Type B pancreatic cell (in vitro differentiated cells): ENCODE measurements around a stretch of chr5.

DNA sequence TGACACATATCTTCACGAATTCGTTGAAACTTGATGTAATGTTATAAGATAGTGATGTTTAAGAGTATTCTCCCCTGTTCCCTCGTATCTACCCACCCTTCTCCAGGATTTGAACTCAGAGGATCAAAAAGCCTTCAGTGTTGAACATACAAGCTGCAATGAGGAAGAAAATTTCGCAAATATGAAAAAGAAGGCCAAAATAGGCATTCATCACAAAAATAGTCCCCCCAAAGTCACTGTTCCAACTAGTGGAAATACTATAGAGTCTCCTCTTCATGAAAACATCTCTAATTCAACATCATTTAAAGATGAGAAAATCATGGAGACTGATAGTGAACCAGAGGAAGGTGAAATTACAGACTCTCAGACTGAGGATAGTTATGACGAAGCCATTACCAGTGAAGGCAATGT lies 16.0 kb downstream of the AGGF1 start:
- PRO-cap, result no peak

GRCh38 chr5:77146309-77147080 lies 59.4 kb upstream of the ZBED3 start:
- PRO-cap, result no peak

- PRO-cap, result no peak
These were observed 12.7 kb downstream of the TBCA start for GRCh38 chr5:77763527-77763846.

DNA sequence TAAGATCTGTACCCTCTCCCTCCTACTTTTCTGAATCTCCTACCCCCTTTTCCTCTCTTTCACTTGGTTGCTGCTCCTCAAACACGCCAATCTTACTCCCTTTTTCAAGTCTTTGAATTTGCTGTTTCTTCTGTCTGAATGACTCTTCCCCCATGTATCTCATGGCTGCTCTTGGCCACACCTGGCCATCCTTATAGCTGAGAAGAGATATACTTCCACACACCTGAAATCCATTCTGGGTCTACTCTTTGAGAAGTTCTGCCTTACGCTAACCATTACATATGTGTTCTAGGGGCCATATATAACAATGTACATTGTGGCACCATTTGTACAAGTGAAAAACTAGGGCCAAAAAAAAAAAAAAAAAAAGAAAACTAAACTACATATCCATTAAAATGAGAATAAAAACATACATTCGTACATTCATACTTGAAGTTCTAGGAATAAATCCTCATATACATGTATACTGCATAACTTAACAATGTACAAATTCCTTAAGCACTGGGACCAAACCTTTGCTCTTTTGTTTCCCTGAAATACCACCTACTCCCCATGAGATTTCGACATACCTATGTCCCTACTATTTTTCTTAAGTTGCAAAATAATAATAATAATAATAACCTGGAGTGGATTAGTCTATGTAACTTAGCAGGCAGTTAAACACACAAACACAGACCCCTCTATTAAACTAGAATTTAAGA lies 10.5 kb downstream of the TBCA start:
- PRO-cap, result no peak

- PRO-cap, result no peak
These were observed 237.6 kb downstream of the AP3B1 start for GRCh38 chr5:78056869-78057232.

DNA sequence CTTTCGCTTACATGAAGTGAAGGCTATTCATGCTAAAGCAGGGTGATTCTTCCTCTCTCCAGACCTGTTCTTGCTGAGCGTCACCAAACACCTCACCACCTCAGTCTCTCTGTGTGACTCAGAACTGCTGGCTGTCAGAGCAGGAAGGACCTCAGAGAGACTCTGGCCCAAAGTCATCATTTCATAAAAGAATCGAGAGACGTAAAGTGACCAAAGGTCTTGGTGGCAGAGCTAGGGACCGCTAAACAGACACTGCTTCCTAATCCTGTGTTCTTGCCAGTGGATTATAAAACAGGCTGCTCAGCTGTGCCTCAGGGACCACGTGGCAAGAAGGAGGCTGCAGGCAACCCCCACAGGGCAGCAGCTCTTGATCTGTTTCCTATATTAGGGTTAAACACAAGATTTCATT lies 73.8 kb downstream of the LHFPL2 start:
- PRO-cap, result no peak

DNA sequence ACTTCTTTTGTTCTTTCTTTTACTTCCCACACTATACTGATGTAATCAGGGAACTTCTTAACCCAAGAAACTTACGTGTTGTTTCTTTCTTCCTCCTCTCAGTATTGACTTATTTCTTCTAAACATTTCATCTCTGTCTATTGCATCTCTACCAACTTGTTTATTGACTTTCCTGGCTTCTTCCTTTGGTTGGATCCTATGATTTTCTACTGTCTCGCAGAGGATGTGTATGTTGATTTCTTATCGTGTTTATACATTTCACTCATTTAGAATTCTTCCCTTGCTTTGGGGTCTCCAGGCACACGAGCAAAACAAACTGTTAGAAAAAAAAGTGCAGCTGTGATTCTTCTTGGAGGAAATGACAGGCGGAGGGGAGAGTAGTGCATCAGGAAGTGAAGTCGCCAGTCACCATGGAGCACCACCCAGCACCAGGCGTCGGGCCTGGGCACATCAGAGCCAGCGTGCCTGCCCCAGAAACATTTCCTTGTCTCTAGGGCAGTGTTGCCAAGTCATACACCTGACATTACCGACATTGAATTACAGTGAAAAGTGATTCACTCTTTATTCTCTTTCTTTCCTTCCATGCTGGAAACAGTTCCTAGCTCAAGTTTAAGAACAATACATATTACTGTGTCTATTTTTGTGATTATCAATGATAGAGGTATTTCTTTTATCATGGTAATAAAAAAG lies 123.2 kb upstream of the LHFPL2 start:
- PRO-cap, result no peak

GRCh38 chr5:78778966-78779585 lies 130.5 kb upstream of the LHFPL2 start:
- PRO-cap, result no peak

- PRO-cap, result no peak
These were observed 53.7 kb downstream of the JMY start for GRCh38 chr5:79289652-79290035.

DNA sequence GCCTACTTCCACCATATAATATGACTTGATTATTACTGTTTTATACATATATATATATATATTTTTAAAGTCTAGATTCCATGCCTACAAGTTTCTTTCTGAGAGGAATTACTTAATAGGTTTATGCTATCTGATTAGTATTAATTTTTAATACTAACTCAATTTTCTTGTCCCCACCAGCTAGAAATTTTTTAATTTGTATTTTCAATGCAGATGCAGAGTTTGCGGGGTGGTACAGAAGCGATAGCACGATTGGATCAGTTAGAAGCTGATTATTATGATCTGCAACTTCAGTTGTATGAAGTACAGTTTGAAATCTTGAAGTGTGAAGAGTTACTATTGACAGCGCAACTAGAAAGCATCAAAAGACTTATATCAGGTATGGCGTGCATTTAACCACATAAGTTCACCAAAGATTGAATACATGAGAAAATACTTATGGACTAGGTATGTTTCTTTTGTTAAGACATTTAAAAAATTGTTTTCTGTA lies 64.1 kb downstream of the JMY start:
- PRO-cap, result no peak

- PRO-cap, result bidirectional peak, plus-strand start at chr5:79514662, minus-strand start at chr5:79514532
These were observed 675 bp upstream of the HOMER1 start for GRCh38 chr5:79514472-79515146.

DNA sequence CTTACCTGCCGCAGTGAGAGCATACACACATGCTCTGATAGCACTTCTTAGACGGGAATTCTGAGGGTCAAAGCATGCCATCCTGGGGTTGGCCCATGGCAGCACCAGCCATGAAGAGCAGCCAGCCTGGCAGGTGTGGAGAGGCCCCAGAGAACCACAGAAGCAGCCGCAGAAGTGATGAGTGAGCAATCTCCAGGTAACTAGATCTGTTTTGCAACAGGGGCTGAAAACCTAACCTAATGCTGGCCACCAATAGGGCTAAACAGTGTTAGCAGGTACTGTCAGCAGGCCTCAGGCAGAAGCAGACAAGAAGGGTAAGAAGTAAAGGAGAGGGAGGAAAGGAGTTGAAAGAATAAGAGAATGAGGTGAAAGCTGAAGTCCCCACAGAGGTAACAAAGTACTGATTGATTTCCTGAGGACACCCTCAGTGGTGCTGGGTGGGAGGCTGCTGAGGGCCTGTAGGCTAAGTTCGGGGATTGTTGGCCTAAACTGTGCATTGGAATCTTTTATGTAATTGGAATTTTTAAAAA lies 33.6 kb upstream of the HOMER1 start:
- PRO-cap, result no peak

- PRO-cap, result no peak
These were observed 7.6 kb downstream of the CMYA5 start for GRCh38 chr5:79697144-79697794.

GRCh38 chr5:79751092-79751533 lies 61.5 kb downstream of the CMYA5 start:
- PRO-cap, result no peak

DNA sequence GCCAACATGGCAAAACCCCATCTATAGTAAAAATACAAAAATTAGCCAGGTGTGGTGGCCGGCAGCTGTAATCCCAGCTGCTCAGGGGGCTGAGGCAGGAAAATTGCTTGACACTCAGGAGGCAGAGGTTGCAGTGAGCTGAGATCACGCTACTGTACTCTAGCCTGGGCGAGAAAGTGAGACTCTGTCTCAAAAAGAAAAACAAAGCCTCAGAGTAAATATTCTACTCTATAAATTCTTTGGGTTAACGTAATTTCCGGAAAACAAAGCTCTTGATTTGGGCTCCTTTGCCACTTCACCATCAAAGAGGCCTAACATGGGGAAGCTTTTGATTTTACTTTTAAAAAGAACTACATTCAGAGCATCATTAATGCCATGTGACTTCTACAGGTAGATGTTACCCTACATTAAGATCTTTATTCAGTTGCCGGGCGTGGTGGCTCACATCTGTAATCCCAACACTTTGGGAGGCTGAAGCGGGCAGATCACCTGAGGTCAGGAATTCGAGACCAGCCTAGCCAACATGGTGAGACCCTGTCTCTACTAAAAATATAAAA lies 103.0 kb downstream of the SERINC5 start:
- PRO-cap, result no peak

GRCh38 chr5:80215570-80216024 lies 40.3 kb downstream of the SERINC5 start:
- PRO-cap, result no peak

DNA sequence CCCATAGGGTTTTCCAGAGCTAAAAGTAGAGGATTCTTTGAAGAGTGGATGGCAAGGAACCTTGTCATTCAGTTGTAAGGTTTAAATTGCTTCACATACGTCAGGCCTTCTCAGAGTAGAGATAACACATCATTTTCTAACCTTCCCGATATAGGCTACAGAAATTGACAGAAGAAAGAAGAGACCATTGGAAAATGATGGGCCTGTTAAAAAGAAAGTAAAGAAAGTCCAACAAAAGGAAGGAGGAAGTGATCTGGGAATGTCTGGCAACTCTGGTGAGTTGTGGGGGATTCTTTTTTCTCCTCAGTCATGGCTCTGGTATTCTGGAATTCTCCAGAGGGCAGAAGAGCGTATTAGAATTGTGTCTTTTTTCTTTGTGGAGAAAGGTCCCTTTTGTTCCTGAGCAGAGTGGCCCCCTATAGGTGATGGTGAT lies 1.5 kb upstream of the DHFR start:
- PRO-cap, result no peak

DNA sequence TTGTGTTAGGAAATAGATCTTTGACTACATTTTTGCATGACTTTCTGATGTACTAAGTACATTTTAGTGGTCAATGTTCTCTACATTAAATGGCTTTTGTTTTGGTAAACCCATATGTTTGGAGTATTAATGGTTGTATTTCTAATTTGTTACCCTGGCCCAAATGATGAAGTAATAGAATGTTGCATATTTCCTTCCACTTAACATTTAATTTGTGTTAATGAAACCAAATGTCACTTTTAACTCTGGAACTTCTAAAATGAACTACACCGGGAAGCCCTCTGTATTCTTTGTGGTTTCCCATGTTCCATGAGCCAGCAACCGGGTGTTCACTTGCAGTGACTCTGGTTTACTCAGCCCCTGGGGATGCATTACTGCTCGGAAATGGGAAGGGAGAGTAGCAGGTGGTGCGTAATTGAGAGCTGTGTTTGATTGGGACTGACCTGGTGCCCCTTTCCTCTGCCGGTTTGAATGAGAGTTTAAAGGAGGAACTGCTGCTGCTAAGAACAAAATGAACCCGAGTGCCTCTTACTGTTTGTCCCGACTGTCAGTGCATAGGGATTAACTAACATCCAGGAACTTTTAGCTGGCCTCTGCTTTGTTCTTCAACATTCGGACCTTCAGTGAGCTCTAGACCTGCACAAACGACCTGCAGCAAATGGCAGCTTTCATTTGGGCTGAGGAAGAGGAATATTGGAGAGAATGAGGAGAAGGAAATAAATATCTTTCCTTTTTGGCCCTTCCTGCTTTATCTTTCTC lies 100.1 kb upstream of the DHFR start:
- PRO-cap, result no peak

DNA sequence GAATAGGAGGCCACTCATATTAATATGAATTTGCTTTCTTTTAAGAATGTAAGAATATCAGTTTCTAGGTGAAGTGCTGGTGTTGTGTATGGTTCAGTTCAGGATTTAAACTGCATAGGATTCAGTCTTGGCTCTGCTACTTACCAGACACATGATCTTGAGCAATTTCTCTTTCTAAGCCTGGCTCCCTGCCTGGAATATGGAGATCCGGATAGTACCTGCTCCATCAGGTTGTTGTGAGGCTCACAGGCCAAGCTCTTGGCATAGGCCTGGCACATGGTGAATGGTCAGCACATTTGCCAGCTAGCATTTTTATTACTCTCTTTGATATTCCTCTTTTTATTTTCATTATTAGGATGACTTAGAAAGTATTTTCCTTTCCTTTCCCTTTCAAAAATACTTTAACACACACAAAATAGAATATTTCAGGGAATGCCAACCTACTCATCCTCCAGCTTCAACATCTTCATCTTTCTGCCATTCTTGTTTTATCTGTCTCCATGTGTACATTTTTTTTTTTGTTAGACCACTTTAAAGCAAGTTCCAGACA lies 7.8 kb downstream of the RASGRF2 start:
- PRO-cap, result no peak

- PRO-cap, result no peak
These were observed 68.6 kb upstream of the CKMT2 start for GRCh38 chr5:81164646-81164861.